Skeletal muscle satellite cell (primary cell): ENCODE data around the gene SSBP2.

DNA sequence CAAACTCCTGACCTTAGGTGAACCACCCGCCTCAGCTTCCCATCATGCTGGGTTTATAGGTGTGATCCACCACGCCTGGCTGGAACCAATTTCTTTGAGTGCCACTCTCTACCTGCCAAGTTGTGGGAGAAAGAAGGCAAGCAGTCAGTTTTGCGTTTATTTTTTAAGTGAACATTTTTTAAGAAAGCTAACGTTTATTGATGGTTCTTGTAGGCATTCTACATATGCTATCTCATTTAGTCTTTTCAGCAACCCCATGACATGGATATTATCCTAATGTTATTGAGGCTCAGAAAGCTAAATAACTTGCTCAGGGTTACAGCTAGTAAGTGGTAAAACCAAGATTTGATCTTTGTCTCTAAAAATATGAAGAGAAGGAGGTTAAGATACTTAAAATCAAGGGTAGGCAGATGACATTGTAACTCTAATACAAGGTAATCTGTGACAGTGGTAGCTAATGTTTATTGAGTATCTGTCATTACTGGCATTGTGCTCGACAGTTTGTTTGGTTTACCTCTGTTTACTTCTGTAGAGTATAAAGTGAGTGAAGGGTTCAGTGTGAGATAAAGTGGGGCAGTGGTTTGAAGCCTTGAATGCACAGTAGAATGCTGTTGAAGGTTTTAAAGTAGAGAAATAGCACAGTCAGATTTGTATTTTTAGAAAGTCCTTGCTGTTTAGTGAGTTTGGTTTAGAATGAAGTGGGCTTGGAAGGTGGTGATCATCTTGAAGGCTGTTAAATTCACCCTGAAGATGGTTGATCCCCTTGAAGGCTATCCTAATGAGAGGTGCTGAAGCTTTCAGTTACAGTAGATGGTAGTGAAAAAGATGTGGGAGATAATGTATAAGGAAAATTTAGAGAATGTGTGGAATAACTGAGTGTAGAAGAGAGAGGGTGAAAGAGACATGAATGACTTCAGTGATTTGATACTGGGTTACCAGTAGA is 15.7 kb downstream of the TENT2 start:
- CAGE, long polyA plus RNA, result no peak

GRCh38 chr5:79639076-79640084 is 27.1 kb downstream of the TENT2 start:
- CAGE, long polyA plus RNA, result no peak

DNA sequence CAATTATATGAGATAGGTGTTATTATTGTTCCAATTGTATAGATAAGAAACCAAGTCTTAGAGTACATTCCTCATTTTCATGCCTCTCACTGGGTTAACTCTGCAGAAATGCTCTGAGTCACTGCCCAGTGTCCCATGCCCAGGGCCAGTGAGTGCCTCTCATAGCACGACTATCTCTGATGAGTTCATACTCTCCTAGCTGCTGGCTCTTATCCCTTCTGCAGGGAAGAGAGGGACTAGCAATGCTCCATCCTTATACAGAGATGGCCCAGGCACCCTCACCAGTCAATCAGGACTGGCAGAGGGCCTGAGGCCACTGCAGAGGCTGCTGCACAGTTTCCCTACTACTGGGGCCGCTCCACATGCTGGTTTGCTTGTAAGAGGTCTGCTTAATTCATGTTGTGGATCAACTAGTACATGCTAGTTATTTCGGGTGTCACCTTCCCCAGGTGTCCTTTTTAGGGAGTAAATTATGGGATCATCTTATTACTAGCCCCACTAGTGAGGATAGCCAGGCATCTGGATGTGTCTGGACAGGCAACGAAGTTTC is 54.7 kb downstream of the CMYA5 start:
- CAGE, long polyA plus RNA, result no peak

DNA sequence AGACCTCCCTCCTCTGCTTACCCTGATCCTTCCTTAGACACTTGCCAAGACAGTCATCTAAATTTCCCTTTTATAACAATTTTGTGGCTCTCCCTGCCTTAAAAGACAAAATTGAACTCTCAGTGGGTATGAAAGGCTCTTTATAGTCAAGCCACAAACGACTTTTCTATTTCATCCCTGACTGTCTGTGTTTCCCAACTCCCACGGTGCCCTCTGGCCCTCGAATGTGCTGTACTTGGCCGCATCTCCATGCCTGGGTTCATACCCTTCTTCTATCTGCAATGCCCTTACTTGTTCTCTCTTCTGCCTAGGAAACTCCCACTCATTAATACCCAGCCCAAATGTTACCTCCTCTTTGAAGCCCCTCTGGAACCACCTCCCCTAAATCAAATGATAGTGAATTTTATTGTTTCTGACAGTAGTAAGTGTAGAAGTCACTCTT is 61.5 kb downstream of the CMYA5 start:
- CAGE, long polyA plus RNA, result no peak

DNA sequence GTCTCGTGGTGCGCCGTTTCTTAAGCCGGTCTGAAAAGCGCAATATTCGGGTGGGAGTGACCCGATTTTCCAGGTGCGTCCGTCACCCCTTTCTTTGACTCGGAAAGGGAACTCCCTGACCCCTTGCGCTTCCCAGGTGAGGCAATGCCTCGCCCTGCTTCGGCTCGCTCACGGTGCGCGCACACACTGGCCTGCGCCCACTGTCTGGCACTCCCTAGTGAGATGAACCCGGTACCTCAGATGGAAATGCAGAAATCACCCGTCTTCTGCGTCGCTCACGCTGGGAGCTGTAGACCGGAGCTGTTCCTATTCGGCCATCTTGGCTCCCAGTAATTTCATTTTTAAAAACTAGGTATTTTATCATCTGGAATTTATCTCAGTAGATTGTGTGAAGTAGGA is 95.0 kb downstream of the CMYA5 start:
- CAGE, long polyA plus RNA, result no peak

- CAGE, long polyA plus RNA, result no peak
These were observed 115.9 kb downstream of the MTX3 start for GRCh38 chr5:79875077-79875710.

GRCh38 chr5:80070844-80071305 is 35.7 kb downstream of the THBS4 start:
- CAGE, long polyA plus RNA, result no peak

DNA sequence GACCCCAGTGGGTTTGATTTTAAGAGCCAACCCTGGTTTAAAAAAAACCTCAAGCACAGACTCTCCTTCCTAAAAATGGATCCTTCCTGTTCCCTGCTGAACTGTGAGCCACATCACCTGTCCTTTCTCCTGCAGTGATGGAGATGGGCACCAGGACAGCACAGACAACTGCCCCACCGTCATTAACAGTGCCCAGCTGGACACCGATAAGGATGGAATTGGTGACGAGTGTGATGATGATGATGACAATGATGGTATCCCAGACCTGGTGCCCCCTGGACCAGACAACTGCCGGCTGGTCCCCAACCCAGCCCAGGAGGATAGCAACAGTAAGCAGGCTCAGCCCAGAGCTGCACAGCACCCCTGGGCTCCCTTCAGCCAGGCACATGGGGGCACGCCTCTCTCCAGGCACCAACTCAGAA is 41.6 kb downstream of the THBS4 start:
- CAGE, long polyA plus RNA, result no peak

GRCh38 chr5:80142495-80143084 is 107.4 kb downstream of the THBS4 start:
- CAGE, long polyA plus RNA, result no peak

DNA sequence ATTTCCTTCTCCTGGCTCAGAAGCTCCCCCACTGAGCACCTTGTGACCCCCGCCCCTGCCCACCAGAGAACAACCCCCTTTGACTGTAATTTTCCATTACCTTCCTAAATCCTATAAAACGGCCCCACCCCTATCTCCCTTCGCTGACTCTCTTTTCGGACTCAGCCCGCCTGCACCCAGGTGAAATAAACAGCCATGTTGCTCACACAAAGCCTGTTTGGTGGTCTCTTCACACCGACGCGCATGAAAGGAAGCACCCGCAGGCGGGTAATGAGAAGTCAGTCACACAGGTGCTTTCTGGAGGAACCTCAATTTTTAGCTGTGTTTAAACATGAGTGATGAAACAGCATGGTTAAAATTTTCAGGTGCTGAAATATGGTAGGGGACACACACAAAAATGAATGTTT is 72.2 kb downstream of the SERINC5 start:
- CAGE, long polyA plus RNA, result no peak

DNA sequence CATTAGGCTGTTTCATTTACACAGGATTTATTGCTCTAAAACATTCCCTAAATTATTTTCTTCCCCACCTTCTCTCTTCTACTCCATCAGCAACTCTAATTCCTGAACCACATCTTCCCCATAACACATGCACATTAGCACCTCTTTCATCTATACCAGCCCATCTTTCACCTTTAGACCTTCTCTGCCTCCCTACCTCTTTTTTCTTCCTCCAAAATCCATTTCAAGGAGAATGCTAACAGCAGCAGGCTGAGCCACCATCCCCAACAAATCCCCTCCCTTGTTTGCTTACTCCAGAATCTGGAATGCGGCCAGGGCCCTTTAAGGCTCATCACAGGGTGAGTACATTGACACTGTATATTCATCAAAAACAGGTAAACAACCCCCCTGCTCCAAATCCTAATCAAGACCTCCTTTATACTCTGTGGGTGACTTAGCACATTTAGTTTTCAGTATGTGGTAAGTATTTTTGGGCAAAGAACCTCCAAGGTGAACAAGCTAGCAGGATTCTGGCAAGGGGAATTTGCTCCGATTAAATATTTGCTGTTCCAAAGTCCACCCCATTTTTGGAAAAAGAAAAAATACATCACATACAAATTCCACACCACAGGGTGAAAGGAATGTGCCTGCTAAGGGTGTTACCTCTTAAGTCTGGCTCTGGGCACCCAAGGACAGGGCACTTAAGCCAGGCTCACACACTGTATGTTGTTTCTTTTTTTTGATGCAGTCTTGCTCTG is 71.5 kb downstream of the SERINC5 start:
- CAGE, long polyA plus RNA, result no peak

DNA sequence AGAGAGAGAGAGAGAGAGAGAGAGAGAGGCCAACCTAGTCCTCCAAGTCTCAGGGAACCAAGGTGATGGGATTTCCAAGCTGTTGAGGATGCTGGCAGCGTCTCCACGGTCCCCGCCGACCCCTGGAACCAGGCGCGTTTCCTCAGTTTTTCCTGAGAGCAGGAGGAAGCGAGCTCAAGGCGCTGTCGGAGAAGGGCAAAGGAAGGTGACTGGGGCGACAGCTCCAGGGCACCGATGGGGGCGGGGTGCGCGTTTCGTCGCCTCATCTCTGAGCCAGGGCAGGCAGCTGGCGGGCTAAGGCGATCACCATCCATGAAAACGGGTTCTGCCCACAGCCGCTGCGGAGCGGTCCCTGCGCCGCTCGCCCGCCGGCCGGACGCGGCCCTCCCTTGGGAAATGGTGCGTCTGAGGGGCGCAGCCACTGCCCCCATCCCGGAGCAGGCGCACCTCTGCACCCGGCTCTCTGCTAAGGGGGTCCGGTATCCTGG is 1.1 kb downstream of the ANKRD34B start:
- CAGE, long polyA plus RNA, result no peak

DNA sequence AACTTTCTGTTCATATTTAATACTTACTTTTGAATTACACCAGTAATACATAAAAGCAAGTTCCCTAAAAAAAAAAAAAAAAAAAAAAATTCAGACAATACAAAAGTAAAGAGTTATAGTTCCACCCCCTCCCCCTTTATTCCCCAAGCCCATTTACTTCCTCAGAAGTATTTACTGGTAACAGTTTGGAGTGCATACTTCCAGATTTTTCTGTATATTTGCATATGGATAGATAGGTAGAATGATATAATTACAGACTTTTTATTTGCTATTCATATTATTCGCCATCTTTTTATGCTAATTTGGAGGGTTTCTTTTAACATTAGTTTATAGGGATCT is 88.9 kb downstream of the RASGRF2 start:
- CAGE, long polyA plus RNA, result no peak

- CAGE, long polyA plus RNA, result no peak
These were observed 27.7 kb upstream of the CKMT2 start for GRCh38 chr5:81205463-81205800.

- CAGE, long polyA plus RNA, result no peak
These were observed 4.0 kb downstream of the CKMT2 start for GRCh38 chr5:81237156-81237451.

GRCh38 chr5:81615958-81616327 is 135.0 kb downstream of the SSBP2 start:
- CAGE, long polyA plus RNA, result no peak

GRCh38 chr5:81746833-81747421 is 4.0 kb downstream of the SSBP2 start:
- CAGE, long polyA plus RNA, result no peak

DNA sequence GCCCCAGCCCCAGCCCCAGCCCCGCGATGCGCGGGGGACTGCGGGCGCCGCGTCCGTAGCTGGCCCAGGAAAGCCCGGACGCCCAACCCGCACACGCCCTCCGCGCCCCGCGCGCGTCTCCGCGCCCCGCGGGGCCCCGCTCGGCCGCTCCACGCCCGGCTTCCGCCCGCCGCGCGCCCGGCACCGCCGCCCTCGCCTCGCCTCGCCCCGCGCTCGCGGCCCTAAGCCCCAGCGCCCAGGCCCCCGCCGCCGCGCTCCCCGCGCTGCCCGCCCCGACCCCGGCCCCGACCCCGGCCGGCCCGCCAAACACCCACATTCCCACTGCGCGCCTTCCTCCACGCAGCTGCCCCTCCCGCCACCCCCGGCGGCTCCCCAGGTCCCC is 655 bp downstream of the SSBP2 start:
- CAGE, long polyA plus RNA, result no peak

DNA sequence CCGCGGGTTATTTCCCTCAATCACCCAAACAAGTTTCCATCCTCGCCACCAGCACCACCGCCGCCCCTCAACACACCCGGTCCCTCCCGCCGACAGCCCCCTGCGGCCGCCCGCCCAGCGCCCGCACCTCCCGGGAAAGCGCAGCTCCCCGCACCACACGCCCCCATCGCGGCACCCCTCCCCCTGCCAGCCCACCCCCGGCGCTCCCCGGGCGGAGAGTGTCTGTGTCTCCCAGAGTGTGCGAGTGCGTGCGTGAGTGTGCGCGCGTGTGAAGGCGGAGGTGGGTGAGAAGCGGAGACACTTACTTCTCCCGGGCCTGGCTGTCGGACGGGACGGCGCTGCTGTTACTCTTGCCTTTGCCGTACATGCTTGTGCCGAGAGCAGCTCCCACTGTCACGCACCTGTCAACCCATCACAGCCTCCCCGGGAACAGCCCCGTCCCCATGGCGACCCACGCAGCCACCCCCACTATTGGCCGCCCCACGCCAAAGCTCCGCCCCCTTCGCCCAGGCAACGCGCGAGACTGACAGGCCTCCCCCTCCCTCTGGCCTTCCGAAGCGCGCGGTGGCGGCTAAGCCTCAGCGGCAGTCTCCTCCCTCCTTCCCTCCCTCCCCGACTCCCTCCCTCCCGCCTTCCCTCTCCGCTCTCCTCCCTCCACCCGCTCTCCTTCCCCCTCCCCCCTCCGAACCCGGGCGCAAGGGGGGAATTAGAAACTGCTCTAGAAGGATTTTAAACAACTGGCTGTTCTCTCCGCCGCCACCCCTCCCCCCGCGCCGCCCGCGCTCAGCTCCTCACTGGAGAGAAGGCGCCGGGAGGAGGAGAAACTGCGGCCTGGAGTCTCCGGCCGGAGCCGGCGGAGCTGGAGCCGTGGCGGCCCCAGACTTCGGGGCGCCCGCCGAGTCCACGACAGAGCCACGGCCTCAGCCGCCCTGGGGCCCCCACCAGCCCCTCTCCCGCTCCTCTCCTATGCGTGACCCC is at the start of gene SSBP2:
TSS of gene SSBP2 (minus strand) at position 422 of the 978 bp plus-strand sequence.
- CAGE, long polyA plus RNA, result start-site peak on the minus strand centred at position 403 of the sequence, 70 bp wide, 1,117 and 1,132 reads in 2 replicates

- CAGE, long polyA plus RNA, result no peak
These were observed 99.6 kb upstream of the SSBP2 start for GRCh38 chr5:81850314-81851018.